Mesenteric fat pad (tissue), 1 donor: ENCODE results near the gene MERTK.

- PRO-cap = no peak
These were observed 1.7 kb downstream of the SOWAHC start for GRCh38 chr2:109615694-109616465.

DNA sequence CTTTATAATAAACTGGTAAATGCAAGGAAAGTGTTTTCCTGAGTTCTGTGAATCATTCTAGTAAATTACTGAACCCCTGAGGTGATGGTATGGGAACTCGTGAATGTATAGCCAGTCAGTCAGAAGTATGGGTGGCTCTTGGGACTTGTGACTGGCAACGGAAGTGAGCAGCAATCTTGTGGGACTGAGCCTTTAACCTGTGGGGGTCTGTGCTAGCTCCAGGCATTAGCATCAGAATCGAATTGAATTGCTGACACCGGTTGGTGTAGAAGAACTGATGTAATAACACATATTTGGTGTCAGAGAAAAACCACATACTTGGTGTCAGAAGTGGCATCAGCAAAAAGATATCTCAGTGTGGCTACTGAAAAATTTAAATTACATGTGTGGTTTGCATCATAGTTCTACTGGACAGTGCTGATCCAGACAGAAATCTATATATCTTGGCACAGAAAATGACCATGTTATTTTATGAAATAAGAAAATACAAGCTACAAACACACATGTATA is 37.2 kb downstream of the NPHP1 start:
- PRO-cap = no peak

DNA sequence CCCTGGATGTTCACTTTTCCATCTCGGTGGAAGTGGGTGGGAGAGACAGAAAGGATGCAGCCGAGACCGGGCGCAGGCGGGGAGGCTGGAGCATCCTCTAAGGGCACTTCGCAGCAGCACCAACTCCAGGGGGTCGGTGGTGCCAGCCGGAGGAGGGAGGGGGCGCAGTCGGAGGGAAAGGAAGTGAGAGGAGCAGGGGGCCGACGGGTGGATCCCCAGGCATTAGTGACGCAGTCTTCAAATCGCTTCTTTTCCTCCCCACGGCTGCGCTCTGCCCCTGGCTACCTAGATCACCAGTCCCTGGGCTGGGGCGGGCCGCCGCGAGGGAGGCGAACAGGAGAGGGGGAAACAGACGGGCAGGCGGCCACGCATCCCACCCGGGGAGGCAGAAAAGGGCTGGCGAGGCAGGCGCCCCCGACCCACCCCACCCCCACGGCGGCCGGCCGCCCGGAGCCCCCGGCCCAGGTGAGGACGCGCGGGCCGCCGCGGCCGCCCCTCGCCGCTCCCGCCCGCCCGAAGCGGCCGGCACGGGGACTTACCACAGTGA is 33.2 kb upstream of the RGPD6 start:
- PRO-cap = no peak

GRCh38 chr2:110806076-110806457 is 73.7 kb downstream of the ACOXL start:
- PRO-cap = no peak

DNA sequence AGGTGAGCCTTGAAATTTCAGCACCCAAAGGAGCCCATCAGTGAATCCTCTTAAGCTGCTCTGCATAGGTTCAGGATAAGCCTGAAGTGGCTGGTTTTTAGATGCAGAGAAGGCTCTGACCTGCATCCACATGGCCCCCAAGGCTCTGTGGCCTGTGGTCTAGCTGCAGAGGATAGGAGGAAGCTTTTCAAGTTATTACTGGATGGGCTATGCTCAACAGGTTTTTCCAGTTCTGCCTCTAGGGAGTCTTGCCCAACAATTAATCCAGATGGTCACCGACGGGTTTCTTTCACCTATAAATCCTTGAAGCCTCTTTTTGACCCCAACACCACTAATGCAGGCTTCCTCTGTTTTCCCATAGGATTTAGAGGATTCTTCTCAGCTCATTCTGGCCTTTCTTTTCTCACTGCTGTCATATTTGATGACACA is 52.3 kb upstream of the BCL2L11 start:
- PRO-cap = no peak

GRCh38 chr2:111185170-111186244 is 64.8 kb downstream of the BCL2L11 start:
- PRO-cap = no peak

DNA sequence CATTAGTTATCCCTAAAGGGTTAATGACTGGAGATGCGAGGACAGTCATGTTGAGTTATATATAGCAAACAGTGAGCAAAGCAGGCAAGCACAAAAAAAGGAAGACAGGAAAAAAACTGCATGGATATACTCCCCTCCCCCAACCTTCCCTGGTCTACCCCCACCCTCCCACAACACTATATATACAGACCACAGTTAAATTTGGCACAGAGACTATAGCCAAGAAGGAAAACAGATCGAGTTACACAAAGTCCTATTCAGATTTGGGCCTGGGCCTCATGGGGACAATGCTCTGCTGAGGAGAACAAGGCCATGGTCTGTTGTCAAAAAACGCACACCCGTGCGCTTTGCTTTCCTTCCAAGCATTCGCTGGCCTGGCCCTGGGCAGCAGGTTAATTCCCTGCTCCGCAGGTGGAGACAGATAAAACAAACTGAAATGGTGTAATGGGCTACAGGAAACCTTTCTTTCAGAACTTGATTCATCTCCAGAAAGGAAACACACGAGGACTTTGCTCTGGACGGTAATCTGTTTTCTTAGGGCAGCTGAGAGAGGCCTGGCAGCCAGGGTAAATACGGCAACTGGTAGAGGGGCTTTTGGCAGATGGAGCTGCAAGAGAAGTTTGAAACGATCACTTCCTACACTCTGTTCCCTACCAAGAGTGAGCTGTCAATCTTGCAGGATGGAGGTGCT is 256.3 kb downstream of the BCL2L11 start:
- PRO-cap = no peak

GRCh38 chr2:111414030-111414235 is 293.2 kb downstream of the BCL2L11 start:
- PRO-cap = no peak

DNA sequence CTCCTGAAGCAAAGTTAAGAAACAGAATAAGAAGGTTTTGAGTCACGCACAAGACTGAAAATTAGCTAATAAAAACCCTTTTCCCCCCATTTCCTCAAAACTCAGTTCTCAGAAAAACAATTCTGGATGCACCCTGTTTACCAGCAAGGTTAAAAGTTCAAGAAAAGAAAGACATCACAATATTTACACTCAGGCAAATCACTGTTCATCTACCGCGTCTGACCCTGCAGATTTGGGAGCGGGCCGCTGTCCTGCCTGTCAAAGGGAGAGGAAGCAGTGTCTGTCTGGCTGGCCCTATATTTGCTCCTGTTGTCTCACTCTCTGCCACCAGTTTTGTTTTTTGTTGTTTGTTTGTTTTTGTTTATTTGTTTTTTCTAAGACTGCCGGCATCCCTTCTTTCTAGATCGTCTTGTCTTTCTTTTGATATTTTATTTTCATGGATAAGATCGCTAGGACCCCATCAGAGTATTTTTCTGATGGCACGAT is 299.4 kb downstream of the BCL2L11 start:
- PRO-cap = no peak

- PRO-cap = no peak
These were observed 359.5 kb downstream of the BCL2L11 start for GRCh38 chr2:111480056-111480825.

- PRO-cap = no peak
These were observed 147.8 kb downstream of the ANAPC1 start for GRCh38 chr2:111736231-111736543.

- PRO-cap = bidirectional peak, plus-strand start at chr2:111898607, minus-strand start at chr2:111898310
These were observed at the start of gene MERTK for GRCh38 chr2:111898393-111899367. MERTK (plus strand) TSS chr2:111898607.

DNA sequence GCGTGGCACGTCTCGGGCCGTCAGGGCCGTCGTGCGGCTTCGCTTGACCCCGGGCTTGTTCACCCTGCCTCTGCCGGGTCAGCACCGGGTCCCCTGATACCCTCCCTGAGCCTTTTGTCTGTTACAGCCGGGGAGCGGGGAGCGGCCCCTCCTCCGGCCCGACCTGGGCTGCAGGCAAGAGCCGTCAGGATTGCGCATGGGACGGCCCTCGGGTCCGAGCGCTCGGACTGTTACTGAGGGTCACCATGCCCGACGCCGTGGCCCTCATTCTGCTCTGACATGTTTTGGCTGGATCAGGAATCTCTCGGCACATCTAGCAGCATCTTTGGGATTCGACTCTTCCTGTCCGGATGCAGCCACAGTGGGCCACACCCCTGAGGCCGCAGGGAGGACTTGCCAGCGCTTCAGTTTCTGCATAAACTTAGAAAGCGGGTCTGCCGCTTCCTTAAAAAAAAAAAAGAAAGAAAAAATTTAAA is 749 bp downstream of the TMEM87B start:
- PRO-cap = no peak

- PRO-cap = no peak
These were observed 30.8 kb downstream of the TMEM87B start for GRCh38 chr2:112085919-112086199.

- PRO-cap = no peak
These were observed 2.6 kb upstream of the ZC3H6 start for GRCh38 chr2:112272460-112273534.

DNA sequence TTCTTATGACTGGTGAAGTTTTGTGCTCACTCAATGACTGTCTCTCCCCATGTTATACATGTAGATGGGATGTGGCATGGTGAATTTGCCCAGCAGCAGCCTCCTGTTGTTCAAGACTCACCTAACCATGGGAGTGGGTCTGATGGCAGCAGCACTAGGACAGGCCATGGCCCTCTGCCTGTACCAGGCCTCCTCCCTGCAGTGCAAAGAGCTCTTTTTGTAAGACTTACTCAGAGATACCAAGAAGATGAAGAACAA is 49.4 kb downstream of the ZC3H6 start:
- PRO-cap = no peak

GRCh38 chr2:112520138-112520565 is 22.1 kb upstream of the POLR1B start:
- PRO-cap = no peak

GRCh38 chr2:112543130-112543703 is 952 bp downstream of the POLR1B start:
- PRO-cap = no peak

GRCh38 chr2:112646537-112647008 is 834 bp downstream of the SLC20A1 start:
- PRO-cap = no peak

GRCh38 chr2:112686347-112687025 is 34.3 kb upstream of the NT5DC4 start:
- PRO-cap = no peak